Type B pancreatic cell (in vitro differentiated cells): ENCODE measurements around a stretch of chr14.

DNA sequence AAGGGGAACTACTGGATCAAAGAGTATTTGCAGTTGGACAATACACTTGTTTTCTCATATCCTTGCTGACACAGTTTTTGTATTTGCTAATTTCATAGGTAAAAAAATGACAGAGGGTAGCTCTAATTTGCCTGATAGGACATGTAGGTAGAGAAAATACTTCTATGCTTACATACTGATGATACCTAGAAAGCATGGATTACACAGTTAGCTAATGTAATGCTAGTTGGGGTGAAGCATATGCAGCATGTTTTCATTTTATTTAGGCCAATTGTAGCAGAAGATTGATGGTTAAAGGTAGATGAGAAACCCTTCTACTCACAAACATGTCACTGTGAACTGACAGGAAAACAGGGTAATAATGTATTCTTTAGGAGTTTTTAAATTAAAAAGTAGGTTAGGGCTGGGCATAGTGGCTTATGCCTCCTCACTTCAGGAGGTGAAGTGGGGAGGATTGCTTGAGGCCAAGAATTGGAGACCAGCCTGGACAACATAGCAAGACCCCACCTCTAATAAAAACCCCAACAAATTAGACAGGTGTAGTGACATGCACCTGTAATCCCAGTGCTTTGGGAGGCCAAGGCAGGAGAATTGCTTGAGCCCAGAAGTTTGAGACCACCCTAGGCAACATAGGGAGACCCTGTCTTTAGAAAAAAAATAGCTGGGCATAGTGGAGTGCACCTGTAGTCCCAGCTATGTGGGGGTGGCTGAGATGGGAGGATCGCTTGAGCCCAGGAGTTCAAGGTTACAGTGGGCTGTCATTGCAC, 20.1 kb downstream of the FBXO34 start:
- PRO-cap, result no peak

DNA sequence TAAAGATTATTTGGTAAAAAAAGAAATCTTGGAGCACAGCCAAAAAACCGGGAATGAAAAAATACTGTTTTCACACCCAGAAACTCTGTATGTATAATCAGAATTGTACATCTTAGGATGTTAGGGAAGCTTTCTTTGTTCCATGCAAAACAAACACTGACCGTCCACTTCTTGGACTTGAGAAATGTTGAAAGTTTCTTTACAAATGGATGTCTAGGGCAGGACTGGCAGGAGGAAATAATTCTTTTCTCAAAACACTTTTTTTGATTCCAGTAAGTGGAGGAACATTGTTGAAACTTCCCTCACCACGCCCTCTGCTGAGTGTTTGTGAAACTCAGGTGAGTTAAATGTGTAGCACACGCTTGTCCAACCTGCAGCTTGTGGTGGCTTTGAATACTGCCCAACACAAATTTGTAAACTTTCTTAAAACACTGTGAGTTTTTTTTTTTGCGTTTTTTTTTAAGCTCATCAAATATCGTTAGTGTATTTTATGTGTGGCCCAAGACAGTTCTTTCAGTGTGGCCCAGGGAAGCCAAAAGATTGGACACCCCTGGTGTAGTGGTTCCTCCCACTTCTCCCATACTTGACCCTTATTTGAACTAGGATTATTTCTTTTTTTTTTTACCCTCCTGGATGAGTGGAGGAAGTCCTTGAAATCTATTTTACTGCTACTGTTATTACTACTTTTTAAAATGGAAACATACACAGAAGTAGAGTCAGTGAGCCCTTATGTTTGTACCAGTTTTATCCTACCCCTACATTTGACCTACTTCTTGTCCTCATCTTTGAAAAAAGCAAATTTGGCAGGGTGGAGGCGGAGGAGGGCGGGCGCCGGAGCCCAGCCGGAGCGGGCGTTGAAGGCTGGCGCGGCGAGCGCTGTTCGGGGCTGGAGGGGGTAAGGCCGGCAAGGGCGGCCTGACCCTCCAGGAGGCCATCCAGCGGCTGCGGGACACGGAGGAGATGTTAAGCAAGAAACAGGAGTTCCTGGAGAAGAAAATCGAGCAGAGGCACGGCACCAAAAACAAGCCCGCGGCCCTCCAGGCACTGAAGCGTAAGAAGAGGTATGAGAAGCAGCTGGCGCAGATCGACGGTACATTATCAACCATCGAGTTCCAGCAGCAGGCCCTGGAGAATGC, 26.9 kb downstream of the FBXO34 start:
- PRO-cap, result bidirectional peak, plus-strand start at position 512 of the sequence, minus-strand start at position 319 of the sequence; unidirectional peak, plus-strand start at position 800 of the sequence

GRCh38 chr14:55687097-55687474, 107.1 kb downstream of the KTN1 start:
- PRO-cap, result no peak

DNA sequence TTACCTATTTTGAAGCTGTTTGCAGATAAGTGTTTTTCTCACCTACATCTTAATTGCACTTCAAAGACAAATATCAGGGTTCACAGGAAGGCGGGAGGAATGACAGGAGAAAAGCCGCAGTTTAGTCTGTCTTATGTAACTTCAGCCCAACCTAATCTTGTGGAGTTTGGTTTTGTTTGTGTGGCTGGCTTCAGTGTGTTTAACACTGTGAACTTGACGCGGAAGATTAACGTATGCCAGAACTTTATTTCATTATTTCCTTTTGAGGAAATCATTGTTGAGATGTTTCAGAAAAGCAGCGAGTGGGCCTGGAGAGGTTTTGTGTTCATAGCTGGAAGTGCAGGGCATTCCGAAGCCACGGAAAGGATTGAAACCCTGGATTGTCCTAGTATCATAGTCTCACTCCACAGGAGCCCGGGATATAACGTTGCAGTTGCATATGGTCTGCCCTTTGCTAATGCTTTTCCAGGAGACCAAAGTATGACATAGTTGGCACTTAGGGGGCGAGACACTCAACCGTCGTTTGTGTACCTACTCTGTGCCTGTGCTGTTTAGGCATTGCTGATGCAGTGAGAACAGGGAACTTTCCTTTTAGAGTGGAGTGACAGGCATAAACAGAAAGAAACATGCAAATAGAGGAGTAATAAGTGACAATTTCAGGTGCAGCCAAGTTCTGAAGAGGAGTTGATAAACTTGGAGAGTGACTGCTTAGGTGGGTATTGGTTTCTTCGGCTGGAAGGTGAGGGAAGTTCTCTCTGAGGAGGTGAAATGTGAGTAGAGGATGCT, 2.1 kb downstream of the PELI2 start:
- PRO-cap, result no peak

- PRO-cap, result no peak
Observed at GRCh38 chr14:56181918-56182260, 63.7 kb downstream of the PELI2 start.

DNA sequence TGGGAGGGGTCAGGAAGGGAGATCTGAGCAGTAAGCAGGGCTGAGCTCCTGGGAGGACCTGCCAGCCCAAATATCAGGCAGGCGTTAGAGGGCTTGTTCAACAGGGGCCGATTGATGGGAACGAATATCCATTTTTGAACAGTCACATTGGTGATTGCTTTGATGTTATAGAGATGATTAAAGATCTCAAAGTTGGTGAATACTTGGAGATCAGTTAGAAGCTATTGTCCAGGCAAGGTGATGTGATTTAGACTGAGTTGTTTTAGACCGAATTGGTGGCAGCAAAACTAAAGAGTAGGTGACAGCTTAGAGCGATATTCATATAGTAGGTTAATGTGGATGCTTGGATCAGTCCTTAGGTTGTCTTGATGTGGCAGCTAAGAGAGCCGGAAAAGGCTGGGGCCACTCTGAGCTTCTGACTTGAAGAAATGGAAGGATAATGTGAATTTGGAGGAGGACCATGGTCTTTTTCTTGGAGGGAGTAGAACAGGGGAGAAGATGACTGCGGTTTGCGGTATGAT, 85.9 kb downstream of the PELI2 start:
- PRO-cap, result no peak

- PRO-cap, result no peak
Observed at GRCh38 chr14:56219761-56220755, 101.8 kb downstream of the PELI2 start.

DNA sequence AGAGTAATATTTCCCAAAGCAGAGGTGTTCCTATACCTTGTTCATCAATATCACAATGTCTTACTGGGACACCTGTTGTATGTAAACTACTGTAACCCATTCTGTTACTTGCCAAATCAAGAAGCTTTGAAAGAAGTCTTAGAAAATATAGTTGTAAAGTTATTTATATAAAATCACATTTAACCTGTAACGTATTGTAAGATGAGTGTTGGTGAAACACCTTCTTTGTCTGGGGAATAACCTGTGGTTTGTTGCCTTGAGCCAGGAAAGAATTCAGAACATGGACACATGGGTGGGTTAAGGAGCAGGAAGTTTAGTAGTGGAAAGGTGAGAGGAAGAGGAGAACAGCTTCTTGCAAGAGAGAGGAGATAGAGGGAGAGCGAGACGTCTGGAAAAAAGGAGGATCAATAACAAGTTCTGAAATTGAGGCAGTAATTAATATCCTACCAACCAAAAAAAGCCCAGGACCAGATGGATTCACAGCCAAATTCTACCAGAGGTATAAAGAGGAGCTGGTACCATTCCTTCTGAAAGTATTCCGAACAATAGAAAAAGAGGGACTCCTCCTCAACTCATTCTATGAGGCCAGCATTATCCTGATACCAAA, 134.2 kb downstream of the PELI2 start:
- PRO-cap, result no peak

GRCh38 chr14:56310692-56311126, 192.5 kb downstream of the PELI2 start:
- PRO-cap, result no peak

DNA sequence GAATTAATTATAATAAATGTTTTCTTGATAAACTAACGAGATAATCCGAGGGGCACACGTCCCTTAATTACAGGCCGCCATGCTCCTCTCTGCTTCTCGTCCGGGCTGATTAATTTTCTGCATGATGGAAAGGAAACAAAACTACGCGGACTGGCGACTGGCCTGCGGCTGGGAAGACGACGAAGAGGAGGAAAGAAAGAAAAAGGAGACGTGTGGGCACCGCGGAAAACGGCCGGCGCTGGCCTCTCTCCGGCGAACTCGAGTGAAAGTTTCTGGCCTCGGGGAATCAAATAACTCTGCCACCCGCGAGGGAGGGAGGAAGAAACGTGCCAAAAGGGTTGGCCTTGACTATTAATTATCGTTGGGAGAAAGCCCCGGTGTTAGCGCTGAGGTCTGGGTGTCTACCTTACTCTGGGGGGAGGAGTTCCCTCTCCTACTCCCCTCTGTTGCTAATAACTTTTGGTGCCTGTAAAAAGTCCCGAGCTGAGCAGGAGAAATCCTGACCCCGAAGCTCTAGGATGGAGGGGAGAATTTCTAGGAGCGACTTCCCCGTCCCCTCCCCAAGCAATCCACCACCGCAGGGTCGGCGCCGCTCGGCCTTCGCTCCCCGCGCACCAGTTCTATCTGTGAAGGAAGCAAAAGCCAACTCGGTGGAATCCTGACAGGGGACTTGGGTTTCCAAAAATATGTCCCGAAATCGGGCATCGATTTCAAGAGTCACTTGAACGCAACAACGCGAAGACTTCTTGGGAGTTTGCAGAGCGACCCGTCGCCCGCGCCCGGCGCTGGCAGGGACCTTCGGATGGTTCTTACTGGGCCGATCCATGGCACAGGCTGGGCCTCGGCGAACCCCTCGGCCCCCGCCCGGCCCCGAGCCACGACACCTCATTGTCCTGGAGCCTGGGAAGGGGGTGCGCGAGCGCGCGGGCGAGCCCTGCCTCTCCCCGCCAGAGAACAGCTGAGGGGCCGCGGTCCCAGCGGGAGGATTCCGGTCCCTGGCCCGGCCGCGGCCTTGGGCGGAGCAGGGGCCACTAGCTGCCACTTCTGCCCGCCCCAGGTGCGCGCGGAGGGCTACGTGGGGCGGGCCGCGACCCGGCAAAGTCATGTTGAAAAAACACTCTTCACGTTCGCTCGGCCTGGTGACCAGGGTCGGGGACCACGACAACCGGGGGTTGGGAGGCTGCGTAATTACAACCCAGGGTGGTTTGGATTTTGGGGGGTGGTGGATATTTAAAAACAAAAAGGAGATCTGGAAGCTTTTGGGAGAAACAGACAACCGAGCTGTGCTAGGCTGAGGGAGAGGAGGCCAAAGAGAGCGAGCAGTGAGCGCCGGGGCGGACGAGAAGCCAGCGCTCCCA, 1.6 kb downstream of the OTX2 start:
- PRO-cap, result no peak

GRCh38 chr14:57269623-57269736, 709 bp downstream of the AP5M1 start:
- PRO-cap, result no peak

DNA sequence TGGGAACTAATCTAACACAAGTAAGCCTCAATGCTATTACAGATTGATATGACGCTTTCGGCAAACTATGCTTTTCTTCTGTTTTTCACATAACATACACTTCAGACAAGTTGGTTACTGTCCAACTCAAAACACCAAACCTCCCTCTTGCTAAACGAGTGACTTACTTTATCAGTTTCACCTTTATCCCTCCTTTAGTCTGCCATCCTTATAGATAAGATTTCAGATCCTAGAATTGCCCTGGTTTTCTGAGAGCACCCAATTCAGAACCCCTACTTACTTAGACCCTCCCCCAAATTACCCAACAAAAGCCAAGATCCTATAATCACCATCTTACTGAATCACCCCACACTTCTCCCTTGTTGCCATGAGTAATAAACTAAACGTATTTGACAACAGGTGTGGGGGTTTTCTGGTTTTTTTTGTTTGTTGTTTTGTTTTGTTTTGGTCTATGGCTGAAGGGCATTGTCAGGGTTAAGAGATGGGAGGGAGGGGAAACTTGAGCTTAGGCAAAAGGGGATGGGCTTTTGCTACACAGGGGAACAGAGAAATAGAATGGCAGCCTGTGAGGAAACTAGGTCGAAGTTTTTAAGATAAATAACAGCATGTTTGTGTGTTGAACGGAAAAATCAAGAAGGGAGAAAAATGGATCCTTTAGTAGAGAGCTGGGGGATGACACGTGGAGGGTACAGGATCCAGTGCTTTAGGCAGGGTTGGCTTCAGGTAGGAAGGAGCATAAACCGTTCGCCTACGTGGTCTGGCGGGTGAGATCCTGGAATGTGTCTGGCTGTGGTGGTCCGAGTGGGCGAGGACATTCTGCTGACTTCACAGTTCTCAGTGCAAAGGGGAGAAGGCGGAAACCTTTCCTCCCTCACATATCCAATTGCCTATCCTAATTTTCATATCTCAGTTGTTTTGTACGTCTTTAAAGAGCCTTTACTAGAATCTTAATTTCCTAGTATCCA, 6.0 kb upstream of the PSMA3 start:
- PRO-cap, result no peak

- PRO-cap, result no peak
Observed at GRCh38 chr14:58271379-58272539, 26.6 kb upstream of the ARID4A start.

- PRO-cap, result no peak
Observed at GRCh38 chr14:58313610-58314062, 15.3 kb downstream of the ARID4A start.

GRCh38 chr14:58459827-58460114, 32.3 kb downstream of the KIAA0586 start:
- PRO-cap, result no peak

DNA sequence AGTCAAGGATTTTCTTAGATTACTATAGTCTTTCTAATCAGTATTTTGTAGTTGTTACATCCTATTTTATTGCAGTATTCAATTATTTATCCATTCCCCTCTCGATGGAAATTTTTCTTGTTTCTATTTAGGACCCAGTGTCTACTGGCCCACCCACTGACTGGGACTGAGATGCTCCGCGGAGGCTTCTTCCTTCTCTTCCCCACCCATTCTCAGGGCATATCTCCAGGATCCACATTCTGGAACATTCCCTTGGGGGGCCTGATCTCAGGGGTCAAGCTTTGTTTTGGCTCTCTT, 21.9 kb downstream of the DACT1 start:
- PRO-cap, result no peak

DNA sequence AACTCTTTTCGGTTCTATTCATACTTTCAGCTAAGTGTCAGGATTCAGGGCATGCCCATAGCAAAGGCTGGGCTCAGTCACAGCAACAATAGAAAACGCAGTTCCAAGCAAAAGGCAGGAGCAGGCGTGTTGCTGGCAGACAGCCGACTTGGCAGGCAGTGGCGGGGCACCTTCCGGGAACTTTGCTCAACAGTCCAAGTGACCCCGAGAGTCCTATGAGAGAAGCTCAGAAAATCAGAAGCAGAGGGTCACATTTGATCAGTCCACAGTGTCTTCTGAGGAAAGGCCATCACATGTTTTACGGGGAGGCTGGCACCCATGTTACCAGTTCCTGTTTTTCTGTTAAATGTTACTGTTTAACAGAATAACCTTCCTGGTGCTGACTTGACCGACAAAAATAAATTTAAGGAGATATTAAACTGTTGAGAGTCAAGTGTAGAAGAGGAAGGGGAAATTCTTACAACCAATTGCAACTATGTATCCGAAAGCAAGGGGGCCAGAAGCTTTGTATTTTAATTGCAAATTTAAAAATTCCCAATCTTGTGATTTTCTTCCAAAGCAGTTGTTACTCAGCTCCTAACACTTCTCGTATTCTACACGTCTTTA, 115.1 kb downstream of the DACT1 start:
- PRO-cap, result no peak

DNA sequence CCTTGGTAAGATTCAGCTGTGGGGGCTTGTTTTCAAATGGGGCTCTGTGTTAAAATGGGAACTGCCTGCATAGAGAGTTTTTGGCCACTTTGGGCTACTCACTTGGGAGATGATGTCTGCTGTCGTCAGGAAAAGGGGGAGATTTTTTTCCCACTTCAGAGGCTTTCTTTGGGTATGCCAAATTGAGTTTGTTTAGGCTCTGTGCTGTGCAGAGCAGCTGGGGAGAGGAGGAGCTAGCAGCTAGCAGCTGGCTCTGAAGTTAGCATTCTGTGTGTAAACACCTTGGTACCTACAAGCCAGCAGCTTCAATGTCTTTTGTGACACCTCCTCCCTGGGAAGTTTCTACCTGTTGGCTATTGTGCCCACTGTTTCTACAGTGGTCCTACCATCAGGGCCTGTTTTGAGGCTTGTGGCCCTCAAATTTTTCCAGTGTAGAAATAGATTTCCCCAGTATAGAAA, 117.8 kb downstream of the DACT1 start:
- PRO-cap, result no peak

GRCh38 chr14:59187682-59188047, 802 bp upstream of the DAAM1 start:
- PRO-cap, result no peak

GRCh38 chr14:59215301-59215671, 26.8 kb downstream of the DAAM1 start:
- PRO-cap, result no peak